Neural progenitor cell (in vitro differentiated cells): ENCODE measurements around the gene KCNA2.

- RAMPAGE, long total RNA, result no peak
Observed at GRCh38 chr1:109532179-109532697, 7.4 kb upstream of the GPR61 start.

- RAMPAGE, long total RNA, result no peak
Observed at GRCh38 chr1:109617224-109617963, 2.0 kb downstream of the GNAT2 start.

DNA sequence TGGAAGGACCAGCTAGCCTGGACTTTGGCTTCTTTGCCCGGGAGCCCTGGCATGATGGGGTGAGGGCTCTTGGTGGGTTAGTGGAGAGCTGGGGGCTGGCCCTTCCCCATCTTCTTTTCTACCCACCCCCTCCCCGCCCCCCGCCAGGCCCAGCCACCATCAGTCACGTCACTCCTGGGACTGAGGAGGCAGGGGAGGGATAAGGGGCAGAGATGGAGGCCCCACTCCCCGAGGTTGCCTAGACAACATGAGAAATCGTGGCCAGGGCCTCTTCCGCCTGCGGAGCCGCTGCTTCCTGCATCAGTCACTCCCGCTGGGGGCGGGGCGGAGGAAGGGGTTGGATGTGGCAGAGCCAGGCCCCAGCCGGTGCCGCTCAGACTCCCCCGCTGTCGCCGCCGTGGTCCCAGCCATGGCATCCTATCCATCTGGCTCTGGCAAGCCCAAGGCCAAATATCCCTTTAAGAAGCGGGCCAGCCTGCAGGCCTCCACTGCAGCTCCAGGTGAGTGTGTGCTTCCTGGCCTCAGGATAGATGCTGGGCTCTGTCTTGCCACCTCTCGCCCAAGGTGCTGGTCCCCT, 1.2 kb downstream of the AMPD2 start:
- RAMPAGE, long total RNA, result no peak

- RAMPAGE, long total RNA, result no peak
Observed at GRCh38 chr1:109766075-109766600, 2.4 kb upstream of the EPS8L3 start.

GRCh38 chr1:109786430-109787131, 22.9 kb upstream of the EPS8L3 start:
- RAMPAGE, long total RNA, result no peak

DNA sequence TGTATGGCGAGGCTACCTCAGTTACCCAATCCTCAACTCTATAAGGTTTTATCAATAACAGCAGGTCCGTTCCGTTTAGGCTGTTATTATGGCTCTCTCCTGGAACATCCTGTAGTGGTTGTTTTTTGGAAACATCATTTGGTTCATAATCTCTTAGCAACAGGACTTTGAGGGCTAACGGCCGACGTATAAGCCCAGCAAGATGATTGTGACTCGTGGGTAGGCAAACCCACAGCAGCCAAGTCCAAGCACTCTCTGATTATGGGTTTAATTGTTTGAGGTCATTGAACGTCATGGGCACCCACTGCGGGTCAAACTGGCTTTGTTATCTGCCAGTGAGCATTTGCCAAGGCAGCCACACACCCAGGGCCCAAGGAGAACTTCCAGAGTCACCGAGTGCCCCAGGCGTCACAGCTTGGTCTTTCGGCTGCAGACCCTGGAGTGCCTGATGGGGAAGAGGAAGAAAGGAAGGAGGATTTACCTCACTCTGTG, 30.6 kb upstream of the EPS8L3 start:
- RAMPAGE, long total RNA, result no peak

GRCh38 chr1:109872214-109872550, 38.5 kb upstream of the CSF1 start:
- RAMPAGE, long total RNA, result no peak

DNA sequence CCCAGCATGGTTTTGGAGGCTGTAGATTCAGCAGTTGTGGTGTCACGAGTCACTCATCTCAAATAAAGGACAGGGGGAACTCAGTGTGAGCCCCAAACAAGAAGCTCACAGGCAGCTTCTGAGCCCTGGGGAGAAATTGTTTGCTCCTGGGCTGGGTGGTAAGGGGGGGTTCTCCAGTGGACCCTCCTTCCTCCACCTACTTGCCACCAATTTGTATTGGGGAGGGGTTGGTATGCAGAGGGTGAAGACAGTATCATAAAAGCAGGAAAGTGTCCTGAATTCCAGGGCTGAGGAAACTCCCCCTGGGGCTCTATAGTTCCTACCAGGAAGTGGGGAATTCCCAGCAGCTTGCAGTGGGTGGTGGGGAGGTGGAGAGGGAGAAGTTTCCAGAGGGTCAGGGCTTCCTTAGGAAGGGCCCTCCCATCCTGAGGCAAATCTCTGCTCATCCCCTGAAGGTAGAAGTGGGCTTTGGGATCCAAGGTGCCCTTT, 18.2 kb upstream of the CSF1 start:
- RAMPAGE, long total RNA, result no peak

- RAMPAGE, long total RNA, result no peak
Observed at GRCh38 chr1:109904475-109905024, 6.1 kb upstream of the CSF1 start.

DNA sequence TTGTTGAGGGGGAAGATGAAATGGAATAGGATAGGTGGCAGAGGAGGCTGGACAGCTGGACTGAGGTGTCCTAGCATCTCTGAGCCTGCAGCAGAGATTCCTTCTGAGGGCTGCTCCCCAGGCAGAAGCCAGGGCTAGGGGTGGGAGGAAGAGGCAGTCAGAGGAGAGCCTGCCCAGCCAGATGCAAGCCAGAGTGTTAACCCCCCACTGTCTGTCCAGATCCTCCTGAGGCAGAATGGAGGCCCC, 1.5 kb downstream of the CSF1 start:
- RAMPAGE, long total RNA, result no peak

DNA sequence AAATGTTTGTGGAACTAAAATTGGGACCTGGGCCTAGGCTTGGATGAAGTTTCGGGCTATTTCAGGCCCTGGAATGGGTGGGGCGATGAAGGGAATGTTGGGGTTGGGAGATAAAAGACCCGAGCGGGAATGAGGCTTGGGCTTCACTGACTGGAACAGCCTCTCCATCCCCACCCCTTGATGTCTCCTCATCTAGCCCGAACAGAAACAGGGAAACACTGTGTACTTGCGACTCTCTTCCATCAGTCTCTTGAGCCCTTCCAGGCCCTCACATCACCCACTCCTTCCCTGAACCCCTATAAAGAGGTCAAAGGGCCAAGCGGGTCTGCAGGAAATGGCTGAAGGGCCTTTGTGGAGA, 7.2 kb upstream of the AHCYL1 start:
- RAMPAGE, long total RNA, result no peak

DNA sequence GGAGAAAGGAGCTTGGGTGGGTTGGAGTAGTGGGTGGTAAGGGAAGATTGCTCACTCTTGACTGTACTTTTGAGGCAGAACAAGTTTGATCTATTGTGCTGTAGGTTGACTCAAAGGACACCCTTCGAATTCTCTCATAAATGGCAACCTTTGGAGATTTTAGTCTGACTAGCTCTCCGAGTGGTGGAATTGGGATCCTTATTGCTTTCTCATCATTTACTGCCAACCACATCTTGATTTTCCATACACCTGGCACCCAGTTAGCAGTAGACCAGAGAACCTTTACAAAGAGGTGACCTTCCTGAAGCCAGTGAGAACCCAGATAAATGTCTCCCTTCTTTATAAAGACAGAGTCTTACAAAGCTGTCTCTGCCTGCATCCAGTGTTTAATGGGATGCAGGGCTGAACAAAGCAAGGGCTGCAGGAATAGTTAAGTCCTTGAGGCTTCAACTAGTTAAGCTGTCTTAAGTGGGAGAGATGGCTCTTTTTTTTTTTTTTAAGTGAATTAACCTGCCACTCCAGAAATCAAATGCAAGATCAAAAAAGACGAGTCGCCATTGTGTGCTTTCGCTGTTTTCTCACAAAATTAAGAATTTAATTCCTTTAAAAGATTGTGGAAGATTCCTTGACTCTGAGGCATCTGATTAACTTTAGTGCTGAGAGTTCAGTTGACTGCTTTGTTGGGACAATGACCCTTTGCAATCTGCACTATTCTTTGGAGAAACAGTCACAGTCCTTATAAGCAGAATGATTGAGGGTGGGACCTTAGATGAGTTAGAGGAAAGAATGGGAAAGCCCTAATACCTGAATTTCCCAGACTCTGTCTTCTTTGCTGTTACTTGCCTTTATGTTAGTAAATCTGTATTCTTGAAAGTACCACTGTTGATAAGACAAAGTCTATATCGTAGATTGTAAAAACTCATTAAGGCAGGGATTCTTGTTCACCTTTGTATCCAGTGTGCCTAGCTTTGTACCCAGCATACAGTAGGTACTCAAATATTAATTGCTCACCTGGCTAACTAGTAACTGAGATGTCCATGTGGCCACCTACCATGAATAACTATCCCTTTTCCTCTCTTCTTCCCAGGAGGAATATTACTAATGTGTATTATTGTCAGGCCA, 1.6 kb downstream of the AHCYL1 start:
- RAMPAGE, long total RNA, result no peak

DNA sequence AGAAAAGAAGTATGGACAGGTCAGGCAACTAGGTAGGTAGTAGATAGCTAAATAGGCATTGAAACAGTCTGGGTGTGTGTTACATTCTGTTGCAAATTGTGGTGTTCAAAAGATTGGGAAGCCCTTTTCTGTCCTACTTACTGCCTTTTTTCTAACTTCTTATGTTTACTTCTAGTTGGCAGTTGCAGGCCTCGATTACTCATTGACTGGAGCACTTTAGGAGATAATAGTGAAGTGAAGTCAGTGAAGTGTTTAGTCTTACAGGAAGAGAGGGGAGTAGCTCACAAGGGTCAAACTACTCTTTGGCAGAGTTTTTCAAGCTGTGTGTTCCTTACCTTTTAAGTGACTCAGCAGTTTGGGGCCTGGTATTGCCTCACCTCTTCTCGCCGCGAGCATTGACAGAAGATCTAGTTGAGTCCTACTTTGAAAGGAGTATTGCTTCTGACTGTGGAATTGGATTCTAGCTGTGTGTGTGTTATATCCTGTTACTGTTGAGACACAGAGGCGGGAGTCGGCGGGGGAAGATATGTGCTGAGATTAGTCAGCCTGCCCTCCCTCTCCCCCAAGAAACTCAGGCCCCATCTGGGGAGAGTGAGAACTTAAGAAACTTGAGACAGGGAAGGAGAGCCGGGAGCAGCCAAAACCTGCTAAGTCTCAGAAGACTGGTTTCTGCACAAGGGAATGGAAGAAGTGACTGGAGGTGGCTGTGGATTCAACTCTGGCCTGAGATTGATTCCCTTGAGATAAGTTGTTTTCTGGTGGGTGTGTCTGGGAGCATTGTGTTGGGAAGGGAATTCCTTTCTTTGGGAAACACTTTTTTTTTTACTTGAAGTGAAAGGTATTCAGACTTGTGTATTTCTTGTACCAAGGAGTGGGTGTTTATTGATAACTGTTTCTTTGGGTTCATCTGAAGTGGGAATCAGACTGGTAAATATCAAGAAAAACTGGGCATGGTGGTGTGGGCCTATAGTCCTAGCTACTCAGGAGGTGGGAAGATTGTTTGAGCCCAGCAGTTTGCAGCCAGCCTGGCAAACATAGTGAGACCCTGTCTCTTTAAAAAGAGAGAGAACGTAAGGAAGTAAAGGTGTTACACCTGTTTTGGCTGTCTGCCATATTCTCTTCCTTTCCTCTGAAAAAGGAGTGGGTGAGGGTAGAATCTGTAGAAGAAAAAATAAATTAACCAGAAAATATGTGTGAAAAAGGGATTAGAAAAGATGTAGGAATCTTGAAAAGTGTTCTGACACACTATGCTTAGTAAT, 19.6 kb downstream of the AHCYL1 start:
- RAMPAGE, long total RNA, result no peak

GRCh38 chr1:110050607-110051005, 16.2 kb downstream of the STRIP1 start:
- RAMPAGE, long total RNA, result no peak

DNA sequence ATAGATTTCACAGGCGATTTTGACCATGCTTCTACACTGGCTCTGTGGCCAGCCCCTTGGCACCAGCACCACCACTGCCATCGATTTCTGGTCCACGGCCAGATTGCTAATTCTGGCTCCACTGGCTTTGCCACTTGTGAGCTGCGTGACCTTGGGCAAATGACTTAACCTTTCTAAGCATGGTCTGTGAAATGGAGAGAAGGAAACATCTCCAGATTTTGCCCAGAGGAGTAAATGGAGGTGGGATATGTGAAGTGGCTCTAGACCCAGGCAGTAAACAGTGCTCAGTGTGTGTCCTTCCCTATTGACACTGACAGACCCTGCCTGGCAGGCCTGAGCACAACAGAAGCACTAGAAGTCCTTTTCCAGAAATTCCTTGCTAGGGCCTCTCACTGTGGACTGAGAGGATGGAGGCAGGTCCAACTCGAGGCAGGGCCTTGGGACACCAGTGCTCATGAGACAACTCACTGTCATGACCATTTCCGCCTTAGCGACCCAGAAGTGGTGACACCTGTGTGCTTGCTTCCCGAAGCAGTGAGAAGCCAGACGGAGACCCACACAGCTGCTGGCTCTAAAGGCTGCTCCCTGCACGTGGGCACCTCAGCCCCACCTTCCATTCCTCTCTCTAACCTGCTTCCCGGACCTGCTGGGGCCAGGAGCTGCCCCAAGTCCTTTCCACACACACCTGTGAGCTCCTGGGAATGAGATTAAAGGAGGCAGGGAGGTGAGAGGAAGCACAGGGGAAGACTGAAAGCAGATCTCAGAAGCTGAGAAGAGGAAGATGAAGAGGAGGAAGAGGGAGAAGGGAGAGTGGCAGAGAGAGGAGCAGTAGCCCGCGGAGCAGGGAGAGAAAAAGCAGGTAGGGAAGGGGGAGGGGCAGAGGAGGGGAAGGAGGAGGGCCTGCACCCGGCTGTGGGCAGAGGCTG, 33.0 kb downstream of the KCNC4 start:
- RAMPAGE, long total RNA, result no peak

GRCh38 chr1:110361931-110362436, 22.8 kb downstream of the RBM15 start:
- RAMPAGE, long total RNA, result no peak

GRCh38 chr1:110466147-110466901, 15.4 kb downstream of the PROK1 start:
- RAMPAGE, long total RNA, result no peak

DNA sequence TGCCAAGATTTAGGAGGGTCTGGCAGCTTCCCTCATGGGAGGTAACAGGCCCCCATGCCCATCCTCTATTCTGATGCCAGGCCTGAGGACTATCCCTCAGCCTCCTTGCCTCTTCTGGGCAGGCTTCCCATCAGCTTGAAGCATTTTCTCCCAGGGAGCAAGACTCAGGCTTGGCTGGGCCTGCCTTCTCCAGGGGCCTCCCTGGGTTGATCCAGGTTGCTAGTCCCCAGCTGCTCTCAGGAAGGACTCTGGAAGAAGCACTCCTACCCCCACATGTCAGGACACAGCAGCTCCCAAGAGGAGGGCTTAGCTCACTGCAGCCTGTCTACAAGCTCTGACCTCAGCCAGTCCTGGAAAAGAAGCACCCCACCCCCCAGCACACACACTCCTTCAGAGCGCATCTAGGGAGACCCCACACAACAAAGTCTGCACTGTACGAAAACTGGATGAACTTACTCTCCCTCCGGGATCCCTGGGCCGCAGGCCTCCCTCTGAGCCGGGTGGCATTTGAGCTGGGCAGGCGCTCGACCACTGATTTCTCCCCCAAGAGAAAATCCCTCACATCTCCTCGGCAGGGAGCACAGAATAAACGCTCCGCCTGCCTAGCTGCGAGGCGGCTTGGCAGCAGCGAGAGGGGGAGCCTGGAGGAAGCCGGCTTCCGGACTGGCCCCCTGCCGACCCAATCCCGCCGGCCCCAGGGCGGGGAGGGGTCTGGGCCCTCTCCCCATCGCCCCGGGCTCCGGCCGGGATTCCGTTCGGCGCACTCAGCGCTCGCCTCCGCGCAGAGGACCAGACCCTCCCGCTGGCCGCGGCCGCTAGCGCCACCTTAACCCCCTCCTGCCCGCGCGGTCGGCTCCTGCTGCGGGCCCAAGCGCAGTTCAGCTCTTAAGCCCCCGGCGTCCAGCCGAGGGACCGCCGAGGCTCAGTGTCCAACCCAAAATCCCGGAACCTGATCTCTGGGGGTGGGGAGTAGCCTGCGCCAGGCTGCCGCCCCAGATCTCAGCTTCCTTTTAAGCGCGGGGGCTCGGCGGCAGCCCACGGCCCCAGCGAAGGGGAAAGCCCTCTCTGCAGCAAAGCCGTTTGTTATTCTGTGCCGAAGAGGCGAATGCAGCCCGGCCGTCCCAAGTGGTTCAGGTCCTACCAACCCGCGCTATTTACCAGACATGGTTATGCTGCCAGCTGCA, at the start of gene KCNA2:
Gene KCNA2 (minus strand): TSS at position 587 of the 1,184 bp plus-strand sequence.
- RAMPAGE, long total RNA, result no peak

DNA sequence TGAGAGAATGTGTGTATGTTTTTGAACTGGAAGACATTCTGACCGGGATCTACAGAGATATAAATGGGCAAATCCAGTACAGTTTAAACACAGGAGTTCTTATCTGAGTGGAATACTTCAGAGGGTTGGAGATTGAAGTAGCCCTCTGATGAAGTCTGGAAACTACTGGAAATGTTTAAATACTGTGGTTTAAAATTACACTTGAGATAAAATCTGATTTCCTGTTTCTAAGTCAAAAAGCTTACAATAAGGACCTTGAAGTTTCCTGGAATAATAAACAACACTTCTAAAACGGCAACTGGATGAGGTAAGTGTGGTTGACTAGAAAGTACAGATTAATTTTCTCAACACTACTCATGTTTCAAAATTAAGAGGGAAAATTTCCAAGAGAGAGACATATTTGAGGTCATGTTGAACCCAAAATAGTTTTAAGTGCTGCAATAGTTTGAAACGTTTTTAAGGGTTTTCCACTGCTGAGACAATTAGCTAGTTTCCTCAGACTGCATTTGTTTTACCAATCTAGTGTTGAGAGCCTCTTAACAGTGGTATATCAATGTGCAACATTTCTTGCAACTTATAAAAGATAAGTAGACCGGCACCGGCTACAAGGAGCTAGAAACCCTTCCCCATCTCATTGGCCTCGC, 27.4 kb downstream of the KCNA3 start:
- RAMPAGE, long total RNA, result no peak

DNA sequence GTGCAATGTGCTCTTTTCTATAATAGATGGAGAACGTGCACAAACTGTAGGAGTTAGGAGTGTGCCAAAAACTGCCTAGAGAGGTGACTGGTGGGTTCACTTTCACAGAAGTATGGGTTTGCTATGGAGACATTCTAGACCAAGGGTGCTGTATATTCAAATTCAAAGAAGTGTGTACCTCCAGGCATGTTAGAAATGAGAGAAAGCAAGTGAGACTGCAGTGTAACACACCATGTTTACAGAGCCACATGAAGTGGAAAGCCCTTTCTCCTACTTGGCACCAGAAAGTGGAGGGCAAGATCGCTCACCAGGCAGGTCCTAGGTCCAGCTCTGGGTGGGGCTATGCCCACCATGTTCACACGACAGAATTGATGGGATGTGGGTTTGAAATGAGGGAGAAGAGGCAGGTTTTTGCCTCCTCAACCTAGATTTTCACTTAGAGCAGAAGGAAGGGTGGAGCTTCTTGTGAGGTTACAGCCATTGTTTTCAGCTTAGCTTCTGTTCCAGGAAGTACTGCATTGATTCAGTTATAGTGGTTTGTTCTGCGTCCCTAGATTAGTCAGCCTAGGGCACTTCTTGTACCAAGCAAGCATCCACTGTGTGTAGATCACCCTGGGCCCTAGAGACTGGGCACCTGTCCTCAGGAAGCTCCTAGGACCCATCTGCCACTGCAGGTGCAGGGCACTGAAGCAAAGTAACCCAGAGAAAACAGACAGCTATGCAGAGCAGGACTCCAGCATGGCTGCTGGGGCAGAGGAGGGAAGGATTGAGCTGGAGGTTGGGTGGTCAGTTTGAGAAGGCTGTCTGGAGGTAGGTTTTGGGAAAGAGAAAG, 2.3 kb downstream of the CD53 start:
- RAMPAGE, long total RNA, result no peak